Colon Carcinoma Metastatic in the Brain (tissue), 2 donors: ENCODE data around the genes PPP6C and LMX1B.

DNA sequence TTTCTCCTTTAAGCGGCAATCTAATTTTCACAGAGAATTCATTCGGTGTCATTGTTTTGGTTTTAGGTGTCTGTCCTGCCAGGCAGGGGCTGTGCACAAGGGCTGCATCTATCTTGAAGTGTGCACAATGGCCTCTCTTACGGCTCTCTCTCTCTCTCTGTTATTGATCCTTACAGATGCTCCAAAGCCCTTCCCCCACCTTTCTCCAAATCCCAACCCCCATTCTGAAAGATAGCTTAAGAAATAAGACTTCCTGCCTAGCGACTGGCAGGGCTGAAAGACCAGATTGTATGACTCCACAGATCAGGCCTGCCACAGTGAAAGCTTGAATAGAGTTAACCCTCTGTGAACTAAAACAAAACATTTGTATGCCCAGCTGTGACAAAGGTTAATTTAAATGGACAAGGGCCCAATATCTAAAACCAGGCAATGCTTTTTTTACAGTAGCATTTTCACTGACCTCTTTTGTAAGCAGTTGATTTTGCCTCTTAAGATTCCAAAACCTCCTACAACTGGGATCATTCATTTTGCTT is 86.5 kb upstream of the NR5A1 start:
- PRO-cap, 2 experiments = no peak in any of the 2 experiments

- PRO-cap, 2 experiments = no peak in any of the 2 experiments
These were observed 118.6 kb downstream of the NR6A1 start for GRCh38 chr9:124652407-124653091.

DNA sequence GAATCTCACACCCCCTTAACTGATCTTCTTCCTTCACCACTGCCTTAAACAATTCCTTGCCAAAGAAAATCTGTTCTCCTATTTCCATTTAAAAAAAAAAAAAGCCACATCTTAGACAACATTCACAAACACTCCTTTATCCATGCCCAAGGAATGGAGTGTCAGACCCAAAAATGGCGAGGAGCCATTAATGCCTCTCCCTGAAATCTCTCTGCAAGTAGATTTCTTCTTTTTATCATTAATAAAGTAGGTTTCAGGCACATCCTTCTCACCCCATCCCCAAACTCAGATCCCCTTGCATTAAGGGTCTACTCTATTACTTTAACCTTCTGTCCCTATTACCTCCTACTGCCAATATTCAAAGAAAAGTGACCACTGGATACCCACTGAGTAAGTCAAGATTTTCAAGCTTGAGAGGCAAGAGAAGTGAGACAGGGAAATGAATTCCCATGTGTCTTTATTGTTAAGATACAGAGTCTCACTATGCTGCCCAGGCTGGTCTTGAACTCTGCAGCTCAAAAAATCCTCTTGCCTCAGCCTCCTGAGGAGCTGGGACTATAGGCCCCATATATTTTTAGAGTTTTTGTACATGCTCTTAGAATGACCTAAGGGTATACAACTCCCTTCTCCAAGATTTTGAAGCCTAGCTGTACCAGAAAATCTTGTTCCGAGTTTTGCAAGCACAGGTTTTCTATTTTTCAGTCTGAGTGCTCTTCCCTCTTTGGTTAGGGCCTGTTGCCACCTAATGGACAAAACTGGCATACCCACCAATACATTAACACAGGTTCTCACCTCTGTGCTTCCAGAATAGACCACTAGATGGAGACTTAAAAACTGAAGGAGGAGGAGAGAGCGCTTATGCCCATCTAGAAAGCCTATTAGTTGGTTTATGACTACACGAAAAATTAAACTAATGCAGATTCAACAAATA is 59.5 kb downstream of the NR6A1 start:
- PRO-cap, 2 experiments = no peak in any of the 2 experiments

DNA sequence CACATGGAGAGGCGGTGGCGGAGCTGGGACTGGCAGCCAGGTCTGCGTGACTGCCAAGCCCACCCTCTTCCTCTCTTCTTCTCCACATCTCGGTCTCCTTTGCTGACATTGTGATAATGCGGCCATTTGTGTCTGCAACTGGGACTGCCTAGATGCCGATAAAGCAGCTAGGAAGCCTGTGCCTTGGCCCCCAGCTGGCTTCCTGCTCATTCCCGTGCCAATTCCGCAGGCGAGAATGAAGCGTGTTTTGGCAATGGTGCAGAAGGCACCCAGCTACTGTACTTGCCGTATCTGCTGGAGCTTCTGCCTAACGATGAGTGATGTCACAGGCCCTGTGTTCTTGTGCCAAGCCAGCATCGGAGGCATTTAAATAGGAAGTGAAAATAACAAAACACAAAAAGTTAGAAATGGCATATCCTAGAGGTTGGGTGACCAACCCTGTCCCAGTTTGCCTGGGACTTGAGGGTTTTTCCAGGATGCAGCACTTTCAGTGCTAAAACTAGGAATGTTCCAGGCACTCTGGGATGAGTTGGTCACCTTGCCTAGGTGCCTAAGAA is 23.6 kb downstream of the OLFML2A start:
- PRO-cap, 2 experiments = no peak in any of the 2 experiments

- PRO-cap, 2 experiments = peak in 2 of 2 experiments; most common plus-strand start chr9:125189912 (in 1); most common minus-strand start chr9:125189915 (in 2)
These were observed at the start of gene PPP6C for GRCh38 chr9:125189396-125190445. Gene PPP6C (minus strand): TSS chr9:125189803.

- PRO-cap, 2 experiments = no peak in any of the 2 experiments
These were observed 146.0 kb downstream of the GAPVD1 start for GRCh38 chr9:125407607-125407949.

- PRO-cap, 2 experiments = peak in 1 of 2 experiments; most common plus-strand start chr9:125410430 (in 1); most common minus-strand start chr9:125410300 (in 1)
These were observed 148.6 kb downstream of the GAPVD1 start for GRCh38 chr9:125410181-125410759.

- PRO-cap, 2 experiments = no peak in any of the 2 experiments
These were observed 163.6 kb downstream of the GAPVD1 start for GRCh38 chr9:125425279-125425641.

GRCh38 chr9:125578981-125579331 is 128.1 kb downstream of the MAPKAP1 start:
- PRO-cap, 2 experiments = no peak in any of the 2 experiments

DNA sequence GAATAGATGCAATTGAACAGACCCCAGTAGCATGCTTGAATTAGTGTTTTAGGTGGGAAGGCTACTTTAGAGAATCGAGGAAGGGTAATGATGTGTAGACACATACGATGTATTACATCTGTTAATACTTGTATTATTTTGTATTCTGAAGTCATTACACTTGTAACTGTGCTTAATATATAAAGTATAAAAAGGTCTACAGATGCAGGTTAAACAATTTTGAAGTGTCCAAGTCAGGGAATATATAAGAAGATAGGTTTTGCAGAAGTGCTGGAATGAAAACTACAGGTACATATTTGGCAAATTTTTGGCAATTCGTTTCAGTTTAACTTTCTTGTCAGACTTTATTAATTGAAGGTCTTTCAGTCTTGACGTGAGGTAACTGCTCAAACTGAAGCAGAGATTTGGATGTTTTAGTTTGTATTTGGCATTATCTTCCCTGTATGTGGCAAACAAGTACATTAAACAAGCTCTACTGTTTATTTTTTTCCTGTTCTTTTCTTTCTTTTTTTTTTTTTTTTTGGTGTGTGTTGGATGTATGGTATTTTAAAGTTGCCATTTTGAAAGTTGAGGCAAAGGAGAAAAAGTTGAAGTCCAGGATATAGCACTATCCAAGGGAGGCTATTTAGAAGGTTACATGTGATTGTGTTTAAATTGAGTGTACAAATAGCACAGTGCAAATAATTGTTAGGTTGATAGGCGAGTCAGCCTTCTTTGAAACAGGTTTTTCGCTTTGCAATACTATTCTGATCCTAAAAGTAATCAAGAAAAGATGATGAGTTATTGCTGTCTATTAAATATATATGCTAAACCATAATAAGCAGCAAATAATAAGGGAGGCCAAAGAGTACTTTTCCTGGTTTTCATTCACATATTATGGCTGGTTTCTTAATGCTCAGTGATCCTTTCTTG is 2.1 kb downstream of the PBX3 start:
- PRO-cap, 2 experiments = no peak in any of the 2 experiments

DNA sequence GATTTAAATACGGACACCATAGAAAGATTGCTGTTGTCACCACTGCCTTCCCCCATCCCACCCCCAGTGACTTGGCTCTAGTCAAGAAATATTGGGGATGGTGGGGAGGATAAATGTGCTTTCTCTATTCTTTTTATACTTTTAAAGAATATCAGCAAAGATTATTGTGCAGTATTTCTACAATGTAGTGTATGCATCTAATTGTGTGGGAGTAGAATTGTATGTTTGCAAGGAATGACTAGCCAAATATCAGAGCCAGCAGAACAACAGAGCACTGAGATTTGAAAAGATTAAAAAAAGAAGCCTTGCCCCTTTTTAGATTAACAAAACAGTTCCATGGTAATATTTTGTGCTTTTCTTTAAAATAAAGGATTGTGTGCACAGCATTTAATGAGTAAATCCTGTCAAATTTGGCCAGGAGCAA is 143.4 kb downstream of the PBX3 start:
- PRO-cap, 2 experiments = no peak in any of the 2 experiments

DNA sequence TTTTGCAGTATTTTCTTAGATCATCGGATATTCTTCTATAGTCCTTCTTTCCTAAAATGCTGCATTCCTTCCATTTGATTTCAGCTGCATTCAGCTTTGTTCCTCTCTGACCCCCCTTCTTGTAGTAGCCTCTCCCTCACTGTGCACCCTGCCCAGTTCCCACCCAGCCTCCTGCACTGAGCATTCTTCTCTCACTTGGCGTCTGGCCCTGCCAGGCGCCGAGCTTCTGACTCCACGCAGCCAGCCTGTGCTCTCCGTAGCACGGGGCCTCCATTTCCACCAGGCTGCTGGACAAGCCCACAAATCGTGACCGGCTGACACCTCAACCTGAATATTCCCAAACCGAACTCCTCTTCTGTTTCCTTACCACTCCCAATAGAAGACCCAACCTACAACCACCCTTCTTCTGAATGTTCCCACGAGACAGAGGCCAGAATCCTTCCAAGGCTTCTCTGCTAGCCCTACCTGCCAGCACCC is 40.0 kb downstream of the MVB12B start:
- PRO-cap, 2 experiments = no peak in any of the 2 experiments

DNA sequence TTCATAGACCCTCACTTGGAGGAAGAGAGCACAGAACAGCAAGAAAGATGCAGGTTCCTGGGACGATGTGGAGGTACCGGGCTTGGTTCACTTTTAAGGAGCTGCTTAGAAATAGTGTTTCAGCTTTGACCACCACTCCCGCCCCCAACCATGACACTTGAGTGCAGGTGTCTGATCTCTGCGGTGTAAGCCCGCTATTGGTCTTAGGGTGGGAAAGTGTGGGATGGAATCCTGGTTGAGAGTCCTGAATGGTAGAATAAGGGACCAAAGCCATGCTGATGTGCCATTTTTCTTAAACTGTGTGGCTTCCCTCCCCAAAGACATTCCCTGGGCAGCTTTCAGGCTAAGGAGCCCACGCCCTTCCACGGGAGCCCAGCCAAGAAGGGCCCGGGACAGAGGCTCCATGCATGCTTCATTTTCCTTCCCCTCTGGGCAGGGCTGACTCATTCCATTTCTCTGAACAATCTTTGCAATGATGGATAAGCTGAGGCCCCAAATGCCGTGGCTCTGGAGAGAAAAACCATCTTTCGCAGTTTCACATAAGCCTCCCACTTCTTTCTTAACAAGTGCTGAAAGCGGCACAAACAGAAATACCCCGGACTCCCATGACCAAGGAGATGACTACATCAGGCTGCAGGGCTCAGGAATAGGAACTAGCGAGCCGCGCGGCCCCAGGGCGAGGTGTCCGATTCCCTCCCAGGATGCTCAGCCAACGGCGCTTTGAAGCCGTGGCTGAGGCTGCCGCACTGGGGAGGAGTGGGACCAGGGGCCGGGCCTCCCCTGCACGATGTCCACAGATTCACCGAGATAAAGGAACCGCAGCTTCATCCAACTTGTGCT is 96.9 kb upstream of the LMX1B start:
- PRO-cap, 2 experiments = no peak in any of the 2 experiments

- PRO-cap, 2 experiments = peak in 1 of 2 experiments; most common plus-strand start chr9:126613968 (in 1)
These were observed at the start of gene LMX1B for GRCh38 chr9:126613419-126614491. Gene LMX1B (plus strand): TSS chr9:126613928.

DNA sequence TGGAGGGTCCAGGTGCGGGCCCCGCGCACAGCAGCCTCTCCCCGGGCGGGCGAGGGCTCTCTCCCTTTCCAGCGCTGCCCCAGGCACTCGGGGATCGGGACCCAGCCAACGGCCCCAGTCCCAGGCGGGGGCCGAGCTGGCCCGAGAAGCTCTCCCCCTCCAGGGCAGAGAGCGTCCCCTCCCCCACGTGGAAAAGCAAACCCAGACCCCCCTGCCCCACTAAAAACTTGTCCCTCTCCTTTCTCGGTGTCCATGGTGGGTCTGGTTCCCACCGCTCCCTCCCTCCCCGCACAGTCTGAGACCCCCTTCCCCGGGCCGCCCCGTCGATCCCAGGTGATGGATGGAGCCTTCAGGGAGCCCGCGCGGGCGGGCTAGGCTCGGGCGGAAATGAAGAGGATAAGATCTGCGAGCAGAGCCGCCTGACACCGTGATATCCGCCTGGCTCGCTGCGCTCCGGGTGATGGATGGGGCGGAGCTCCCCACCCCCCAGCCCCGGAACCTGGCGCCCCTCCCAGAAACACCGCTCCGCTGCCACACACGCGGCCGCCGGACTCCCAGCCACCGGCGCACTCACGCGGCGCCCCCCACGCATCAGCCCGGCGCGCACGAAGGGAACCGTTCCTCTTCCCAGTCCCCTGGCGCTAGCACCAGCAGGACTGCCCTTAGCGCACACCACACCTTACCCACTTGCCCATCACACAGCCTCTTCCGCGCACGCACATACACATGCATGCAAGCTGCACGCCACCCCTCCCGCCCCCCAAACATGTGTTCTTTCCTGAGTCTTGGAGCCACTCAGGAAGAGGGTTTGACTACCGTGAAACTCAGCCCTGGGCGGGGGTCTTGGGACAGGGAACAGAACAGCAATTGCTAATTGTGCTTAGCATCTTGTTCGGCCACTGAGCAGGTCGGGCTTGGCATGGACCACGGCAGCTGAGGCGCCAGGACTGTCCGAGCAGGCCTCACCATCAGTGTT is 81.6 kb upstream of the ZBTB43 start:
- PRO-cap, 2 experiments = no peak in any of the 2 experiments

- PRO-cap, 2 experiments = no peak in any of the 2 experiments
These were observed 13.3 kb upstream of the ZBTB43 start for GRCh38 chr9:126791477-126791979.

DNA sequence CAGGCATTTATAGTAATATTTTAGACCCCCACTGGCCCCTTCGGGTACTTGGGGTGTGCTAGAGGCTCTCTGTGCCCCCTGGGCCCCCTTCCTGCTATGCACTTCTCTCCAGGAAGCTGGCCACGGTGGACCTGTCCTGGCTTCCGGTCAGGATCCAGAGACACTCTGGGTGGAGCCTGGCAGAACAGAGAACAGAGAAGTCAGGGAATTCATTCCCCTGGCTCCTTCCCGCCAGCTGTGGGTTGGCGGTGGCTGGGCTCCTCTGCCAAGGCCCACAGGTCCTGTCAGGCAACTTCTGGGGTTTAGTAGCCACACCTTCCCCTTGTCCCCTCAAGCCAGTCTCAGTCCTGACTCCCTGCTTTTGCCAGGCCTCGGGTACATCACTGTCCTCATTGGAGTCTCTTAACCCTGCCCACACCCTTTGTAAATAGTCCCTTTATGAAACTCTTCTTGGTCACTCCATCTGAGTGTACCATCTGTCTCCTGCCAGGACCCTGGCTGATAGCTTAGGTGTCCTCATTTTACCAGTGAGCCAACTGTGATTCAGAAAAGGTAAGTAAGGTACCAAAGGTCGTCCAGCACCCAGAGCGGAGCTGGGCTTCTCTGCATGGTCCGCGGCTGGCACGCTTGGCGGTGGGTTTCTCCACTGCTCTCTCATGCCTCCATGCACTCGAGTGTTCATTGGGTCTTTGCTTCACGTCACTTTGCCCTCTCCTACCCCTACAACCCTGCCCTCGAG is 21.9 kb upstream of the ZBTB34 start:
- PRO-cap, 2 experiments = no peak in any of the 2 experiments

DNA sequence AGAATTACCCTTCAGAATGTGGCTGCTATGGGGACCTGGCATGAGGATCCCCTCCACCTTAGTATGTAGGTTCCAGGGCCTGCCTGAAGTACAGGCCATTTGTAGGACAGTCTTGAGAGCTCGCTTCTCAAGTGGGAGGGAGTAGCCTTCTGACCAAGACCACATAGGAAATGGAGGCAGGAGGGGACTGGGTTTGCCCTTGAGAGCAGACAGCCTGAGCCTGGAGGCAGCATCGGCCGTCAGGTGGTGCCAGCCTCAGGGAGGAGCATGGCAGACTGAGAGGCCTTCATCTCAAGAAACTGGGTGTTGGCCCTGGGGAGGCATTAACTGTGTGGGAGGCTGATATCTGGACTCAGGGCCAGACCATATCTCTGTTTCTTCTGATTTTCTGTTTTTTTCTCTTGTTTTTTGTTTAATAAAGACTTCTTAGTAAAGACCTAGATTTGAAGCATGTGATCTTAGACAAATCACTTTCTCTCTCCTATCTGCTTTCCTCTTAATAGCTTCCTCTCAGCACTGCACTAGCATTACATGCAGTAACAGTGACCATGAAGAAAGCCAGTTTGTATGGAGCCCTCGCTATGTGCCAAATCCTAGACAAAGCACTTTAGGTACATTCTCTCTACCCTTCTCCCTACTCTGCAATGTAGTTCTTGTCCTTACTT is 31.8 kb downstream of the ANGPTL2 start:
- PRO-cap, 2 experiments = no peak in any of the 2 experiments

- PRO-cap, 2 experiments = no peak in any of the 2 experiments
These were observed 13.3 kb downstream of the ANGPTL2 start for GRCh38 chr9:127108852-127109729.

DNA sequence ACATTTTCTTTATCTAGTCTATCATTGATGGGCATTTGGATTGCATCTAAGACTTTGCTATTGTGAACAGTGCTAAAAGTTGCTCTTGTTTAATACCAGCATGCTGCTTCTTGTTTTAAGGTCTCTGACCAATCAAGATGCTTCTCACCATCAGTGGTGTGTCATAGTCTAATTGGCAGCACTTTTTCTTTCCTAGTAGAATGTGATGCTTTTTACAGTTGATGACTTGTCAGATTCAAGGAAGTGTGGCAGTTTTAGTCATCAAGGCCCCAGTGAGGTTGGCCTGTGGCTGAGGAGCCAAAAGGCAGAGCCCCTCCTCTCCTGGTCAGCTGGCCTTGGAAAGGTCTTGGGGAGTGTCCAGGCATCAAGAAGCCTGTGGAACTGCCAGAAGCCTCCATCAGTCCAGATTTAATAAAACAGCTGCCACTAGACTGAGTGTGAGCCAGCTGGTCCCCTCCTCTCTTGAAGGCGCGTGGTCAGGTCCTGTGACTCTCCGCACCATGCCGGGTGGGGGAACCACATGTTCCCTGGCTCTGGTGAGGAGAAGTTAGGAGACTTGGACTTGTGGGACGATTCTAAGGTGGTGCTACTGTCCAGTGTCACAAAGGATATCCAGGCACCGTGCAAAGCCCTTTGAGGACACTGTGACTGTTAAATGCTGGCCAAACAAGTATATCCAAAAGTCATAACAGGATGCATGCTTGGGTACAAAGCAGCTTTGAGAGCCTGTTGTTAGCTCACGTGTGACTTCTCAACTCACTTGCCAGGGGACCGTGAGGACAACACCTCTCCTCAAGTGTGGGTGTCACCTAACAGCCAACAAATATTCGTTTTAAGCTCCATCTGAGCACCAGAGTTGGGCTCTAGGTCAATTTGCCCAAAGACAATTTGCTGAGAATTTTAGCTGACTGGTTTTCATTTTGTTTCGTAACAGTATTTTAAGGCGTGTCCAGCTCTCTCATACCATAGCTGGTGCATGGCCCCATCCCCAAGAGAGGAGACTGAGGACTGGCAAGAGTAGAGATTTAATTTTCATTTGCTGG is 6.1 kb upstream of the ANGPTL2 start:
- PRO-cap, 2 experiments = no peak in any of the 2 experiments